ENCODE measurements around the gene DUSP29.

- PRO-cap: no peak
- RAMPAGE, long total RNA, 2 experiments: no peak in any of the 2 experiments
Measured at GRCh38 chr10:74819259-74819458, 7.2 kb upstream of the KAT6B start.

- PRO-cap: no peak
- RAMPAGE, long total RNA, 2 experiments: no peak in any of the 2 experiments
Measured at GRCh38 chr10:75073509-75073922, at the start of gene DUSP29. Gene DUSP29 (minus strand): TSS chr10:75073642.

GRCh38 chr10:75136808-75137277 is 25.4 kb downstream of the SAMD8 start:
- PRO-cap: no peak
- RAMPAGE, long total RNA, 2 experiments: no peak in any of the 2 experiments

- PRO-cap: no peak
- RAMPAGE, long total RNA, 2 experiments: no peak in any of the 2 experiments
Measured at GRCh38 chr10:75224442-75224980, 11.2 kb downstream of the COMTD1 start.

- PRO-cap: unidirectional peak, plus-strand start at chr10:75294182
- RAMPAGE, long total RNA, 2 experiments: no peak in any of the 2 experiments
Measured at GRCh38 chr10:75293985-75294460, 58.3 kb upstream of the COMTD1 start.

GRCh38 chr10:75639186-75639989 is 208.0 kb downstream of the LRMDA start:
- PRO-cap: no peak
- RAMPAGE, long total RNA, 2 experiments: no peak in any of the 2 experiments

DNA sequence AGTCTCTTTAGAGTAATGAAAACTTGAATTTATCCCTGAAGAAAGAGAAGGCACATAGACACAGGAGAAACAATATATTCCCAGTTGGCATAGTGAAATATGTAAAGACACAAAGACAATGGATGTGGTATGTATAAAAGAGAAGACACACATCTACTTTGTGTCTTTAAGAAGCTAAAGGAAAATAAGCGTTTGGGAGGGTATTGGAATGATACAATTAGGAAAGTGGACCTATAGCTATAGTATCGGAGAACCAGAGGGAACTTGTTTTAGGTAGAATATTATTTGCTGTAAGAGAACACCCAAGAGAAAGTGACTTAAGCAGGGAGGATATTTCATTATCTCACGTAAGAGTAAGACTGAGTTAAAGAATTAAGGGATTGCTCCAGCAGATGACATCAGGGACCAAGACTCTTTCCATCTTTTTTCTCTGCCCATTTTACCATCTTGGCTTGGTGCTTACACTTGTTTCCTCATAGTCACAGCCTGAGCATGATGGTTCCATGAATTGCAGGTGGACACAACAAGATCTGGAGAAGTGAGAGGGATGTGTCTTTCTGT is 386.2 kb downstream of the LRMDA start:
- PRO-cap: no peak
- RAMPAGE, long total RNA, 2 experiments: no peak in any of the 2 experiments

- PRO-cap: no peak
- RAMPAGE, long total RNA, 2 experiments: no peak in any of the 2 experiments
Measured at GRCh38 chr10:76051437-76051883, 620.0 kb downstream of the LRMDA start.

DNA sequence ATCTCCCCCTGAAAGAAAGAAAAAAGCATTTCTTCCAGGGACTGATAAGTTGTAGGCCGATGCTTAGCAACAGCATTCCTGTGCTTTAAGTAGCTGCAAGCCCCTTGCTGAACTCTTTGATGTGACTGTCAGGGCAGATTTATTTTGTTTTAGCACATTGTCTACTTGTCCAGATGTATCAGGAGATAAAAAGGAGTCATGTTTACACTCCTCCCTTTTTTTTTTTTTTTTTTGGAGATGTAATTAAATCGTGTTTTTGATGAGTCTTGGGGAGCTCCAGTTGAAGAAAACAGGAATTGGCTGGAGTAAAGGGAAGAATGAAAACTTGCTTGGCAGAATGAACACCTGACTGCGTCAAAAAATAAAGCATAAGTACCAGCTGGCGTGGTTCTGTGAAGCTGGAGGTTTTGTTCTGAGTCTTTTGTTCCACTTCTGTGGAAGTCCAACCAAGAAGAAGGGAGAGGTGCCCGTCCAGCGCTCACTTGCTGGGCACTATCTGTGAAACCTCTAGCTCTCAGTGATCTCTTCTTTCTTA is 871.6 kb downstream of the LRMDA start:
- PRO-cap: unidirectional peak, plus-strand start at position 439 of the sequence
- RAMPAGE, long total RNA, 2 experiments: no peak in any of the 2 experiments

GRCh38 chr10:76432354-76432657 is 1000.9 kb downstream of the LRMDA start:
- PRO-cap: no peak
- RAMPAGE, long total RNA, 2 experiments: no peak in any of the 2 experiments

DNA sequence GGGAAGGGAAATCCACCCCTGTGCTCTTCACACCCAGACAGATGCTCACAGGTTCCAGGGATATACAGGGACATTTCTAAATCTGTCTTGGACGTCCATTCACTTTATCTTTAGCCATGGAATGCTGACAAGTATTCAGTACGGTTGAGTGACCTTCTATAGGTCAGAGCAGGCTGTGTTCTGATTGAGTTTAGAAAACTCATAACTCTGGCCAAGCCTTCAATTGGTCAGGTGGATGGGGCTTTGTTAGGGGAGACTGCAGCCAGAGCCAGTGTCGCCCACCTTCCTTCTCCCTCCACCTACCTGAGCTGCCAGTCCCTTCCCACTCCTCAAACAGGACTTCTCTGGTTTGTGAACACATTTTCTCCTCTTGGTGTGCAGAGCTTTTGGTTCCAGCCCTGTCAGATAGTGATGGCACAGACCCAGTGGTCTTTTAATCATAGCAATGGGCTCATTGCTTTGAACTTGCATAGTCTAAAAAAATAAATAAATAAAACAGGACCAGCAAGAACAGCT is 1005.3 kb downstream of the LRMDA start:
- PRO-cap: no peak
- RAMPAGE, long total RNA, 2 experiments: no peak in any of the 2 experiments

DNA sequence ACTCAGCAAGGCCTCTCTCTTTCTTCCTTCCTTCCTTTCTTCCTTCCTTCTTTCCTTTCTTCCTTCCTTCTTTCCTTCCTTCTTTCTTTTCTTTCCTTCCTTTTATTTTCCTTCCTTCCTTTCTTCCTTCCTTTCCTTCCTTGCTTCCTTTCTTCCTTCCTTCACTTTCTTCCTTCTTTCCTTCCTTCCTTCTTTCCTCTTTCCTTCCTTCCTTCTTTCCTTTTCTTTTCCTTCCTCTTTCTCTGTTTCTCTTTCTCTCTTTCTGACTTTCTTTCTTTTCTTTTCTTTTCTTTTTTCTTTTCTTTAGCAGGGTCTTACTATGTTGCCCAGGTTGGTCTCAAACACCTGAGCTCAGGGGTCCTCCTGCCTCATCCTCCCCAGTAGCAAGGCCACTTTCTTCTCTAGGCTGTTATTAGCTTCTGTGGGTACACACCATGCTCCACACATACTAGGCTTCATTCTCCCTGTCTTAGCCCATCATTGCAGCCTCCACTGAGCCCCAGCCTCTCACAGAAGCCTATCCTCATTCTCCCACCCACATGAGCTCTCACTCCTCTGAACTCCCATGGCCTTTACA is 460.3 kb downstream of the KCNMA1 start:
- PRO-cap: no peak
- RAMPAGE, long total RNA, 2 experiments: no peak in any of the 2 experiments

DNA sequence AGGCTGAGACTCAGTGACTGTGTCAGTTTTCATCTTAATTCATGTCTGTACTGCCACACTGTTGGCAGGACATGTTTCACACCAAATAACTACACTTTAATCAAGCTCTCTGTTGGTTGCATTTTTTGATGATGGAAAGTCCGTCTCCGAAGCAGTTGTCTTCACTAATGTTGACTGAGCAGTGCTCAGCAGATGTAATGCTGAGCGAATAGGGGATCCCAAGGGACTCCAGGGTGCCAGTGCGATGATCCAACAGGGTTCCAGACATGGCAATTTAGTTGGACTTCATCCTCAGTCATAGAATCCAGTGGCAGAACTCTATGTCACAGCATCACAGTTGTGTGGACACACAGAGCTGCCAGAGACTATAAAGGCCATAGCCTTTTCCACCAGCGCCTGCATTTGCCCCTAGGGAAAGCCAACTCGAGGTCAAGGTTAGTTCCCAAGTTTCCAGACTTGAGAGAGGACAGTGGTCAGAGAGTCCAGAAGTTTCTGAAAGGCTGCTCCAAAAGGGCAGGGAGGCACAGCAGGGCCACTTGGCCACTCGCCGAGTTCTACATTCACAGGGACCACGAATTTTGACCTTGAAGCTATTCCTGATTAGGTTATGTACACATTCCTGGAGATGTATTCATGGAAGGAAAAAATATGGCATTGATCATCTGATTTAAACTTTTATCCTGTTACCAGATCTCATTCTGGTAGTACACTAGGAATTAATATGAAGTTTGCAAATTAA is 170.2 kb downstream of the KCNMA1 start:
- PRO-cap: no peak
- RAMPAGE, long total RNA, 2 experiments: no peak in any of the 2 experiments

- PRO-cap: no peak
- RAMPAGE, long total RNA, 2 experiments: no peak in any of the 2 experiments
Measured at GRCh38 chr10:77562540-77563300, 74.9 kb downstream of the KCNMA1 start.

GRCh38 chr10:77599526-77600093 is 38.0 kb downstream of the KCNMA1 start:
- PRO-cap: no peak
- RAMPAGE, long total RNA, 2 experiments: no peak in any of the 2 experiments

DNA sequence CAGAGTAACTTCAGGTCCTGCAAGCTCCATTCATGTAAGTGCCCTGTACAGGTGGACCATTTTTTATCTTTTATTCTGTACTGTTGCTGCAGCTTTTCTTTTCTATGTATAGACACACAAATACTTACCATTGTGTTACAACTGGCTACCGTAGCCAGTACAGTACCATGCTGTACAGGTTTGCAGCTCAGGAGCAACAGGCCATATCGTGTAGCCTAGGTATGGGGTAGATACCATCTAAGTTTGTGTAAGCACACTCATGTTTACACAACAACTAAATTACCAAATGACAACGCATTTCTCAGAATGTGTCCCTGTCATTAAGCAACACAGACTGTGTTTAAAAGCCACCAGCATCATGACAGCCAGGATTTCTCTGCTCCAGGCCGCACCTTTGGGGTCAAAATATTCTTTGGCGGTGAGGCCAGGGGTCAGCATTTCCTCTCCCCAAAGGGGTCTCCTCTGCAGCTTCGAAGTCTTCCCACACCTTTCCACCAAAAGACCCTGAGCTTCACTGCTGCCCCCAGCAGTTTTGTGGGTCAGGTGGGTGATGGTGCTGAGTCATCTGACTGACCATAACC is 67.1 kb downstream of the DLG5 start:
- PRO-cap: no peak
- RAMPAGE, long total RNA, 2 experiments: no peak in any of the 2 experiments

DNA sequence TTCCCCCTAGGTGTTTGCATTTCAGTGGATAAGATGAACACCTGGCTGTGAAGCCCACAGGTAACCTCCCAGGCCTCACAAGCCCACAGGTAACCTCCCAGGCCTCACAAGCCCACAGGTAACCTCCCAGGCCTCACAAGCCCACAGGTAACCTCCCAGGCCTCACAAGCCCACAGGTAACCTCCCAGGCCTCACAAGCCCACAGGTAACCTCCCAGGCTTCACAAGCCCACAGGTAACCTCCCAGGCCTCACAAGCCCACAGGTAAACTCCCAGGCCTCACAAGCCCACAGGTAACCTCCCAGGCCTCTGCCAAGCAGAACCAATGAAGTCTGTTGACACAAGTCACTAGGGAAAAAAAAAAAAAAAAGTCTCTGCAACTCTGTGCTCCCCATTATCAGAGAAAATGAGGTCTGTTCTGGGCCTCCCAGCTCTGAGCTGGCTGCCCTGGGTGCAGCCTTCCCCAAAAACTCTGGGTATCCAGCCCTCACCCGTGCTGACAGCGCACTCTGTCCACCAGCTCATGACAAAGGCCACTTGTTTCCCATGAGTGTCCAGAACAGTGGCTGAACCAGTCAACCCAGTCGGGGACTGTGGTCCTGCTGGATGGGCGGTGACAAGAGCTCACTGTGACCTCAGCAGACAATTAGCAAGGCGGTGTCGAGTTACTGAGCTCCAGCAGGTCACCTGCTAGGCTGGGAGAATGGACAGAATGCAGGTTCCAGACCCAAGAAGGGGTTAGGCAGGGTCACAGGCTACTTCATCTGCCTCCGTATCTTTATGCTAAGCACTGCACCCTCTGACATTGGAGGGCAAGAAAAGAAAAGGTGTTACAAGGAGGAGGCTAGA is 37.4 kb downstream of the DLG5 start:
- PRO-cap: bidirectional peak, plus-strand start at position 677 of the sequence, minus-strand start at position 524 of the sequence
- RAMPAGE, long total RNA, 2 experiments: start-site peak on the minus strand in 1 of 2 experiments, centred at position 409 of the sequence, 14 reads per replicate

DNA sequence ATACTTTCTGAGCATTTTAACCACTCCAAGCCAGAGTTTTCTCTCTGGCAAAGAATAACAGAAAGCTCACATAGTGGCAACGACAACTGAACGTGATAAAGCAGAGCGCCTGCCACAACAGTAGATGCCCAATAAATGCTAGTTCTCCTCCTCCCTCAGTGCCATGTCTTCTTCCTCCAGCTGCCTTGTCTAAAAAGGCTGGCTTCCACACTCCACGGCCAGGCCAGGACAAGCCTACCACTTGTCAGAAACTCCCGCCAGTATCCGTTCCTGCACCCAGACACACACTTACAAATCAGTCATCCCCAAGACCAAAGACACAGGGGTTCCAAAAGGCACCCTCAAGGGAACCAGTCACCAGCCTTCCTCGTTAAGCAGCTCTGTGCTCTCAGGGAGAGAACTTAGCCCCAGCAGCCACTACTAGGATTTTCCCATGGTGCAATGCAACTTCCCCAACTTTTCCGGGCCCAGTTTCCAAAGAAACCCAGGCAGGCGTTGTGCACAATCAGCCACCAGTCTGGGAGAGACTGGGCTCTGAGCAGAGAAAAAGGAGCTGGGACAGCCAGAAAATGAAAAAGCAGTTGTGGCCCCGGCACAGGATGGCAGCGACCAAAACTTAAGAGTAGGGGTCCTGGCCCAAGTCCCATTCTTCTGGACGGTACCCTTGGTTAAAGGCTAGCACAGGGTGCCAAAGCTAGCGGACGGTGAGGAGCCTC is 1.2 kb downstream of the DLG5 start:
- PRO-cap: bidirectional peak, plus-strand start at position 508 of the sequence, minus-strand start at position 376 of the sequence
- RAMPAGE, long total RNA, 2 experiments: start-site peak on the plus strand in 1 of 2 experiments, centred at position 484 of the sequence, 6 reads per replicate

DNA sequence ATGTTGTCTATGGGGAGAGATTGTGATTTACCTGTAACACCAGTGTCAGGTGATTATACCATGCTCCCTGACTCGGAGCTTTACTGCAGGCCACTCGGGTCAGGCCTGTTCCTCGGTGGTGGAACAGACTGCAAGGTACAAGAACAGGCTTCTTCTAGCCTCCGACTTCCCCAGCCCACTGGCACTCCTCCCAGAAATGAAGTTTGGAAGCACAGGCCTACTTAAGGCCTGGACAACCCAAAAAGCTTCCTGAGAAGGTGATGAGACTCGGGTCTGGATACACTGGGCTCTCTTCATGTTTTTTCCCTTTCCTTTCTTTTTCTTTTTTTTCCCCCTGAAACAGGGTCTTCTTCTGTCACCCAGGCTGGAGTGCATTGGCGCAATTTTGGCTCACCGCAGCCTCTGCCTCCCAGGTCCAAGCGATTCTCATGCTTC is 42.7 kb upstream of the DLG5 start:
- PRO-cap: no peak
- RAMPAGE, long total RNA, 2 experiments: no peak in any of the 2 experiments

DNA sequence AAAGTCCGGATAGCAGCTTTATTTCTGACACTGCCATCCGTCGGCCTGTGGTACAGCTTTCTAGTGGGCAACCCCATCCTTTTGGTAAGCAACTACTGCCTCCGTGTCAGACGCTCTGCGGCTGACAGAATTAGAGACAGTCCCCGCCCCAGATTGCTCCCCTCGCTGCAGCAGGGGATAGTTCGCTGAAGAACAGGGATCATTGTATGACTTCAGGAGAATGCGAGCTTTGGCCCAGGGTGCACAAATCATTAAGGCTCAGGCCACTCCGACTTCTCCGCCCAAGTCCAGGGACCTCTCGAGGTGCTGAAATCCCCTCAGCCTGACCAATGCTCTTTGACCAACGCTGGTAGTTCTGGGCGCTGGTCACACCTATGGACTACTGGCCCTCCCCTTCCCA is 447 bp downstream of the POLR3A start:
- PRO-cap: no peak
- RAMPAGE, long total RNA, 2 experiments: no peak in any of the 2 experiments